Diencephalon (tissue), 2 donors: Measurements from ENCODE around the gene C10orf90.

DNA sequence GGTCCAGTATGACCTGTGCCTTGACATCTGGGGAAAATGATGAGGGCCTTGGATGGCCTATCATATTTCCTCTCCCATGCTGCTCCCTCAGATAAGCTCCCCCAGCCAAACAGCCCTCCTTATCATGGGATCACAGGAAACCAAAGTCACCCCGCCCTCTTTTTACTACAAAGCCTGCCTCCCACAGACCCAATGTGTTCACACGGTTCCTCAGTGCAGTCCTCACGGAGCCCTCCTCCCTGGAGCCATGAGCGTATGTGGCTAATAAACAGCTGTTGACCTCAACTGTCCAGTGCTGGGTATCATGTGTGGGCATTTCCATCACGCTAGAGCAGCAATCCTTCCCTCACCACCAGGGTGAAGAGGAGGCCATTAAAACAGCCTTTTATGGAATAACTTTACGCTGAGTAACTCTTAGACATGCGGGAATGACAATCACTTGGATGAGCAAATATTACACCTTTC lies 31.9 kb downstream of the C10orf90 start:
- RAMPAGE, long total RNA: no peak

DNA sequence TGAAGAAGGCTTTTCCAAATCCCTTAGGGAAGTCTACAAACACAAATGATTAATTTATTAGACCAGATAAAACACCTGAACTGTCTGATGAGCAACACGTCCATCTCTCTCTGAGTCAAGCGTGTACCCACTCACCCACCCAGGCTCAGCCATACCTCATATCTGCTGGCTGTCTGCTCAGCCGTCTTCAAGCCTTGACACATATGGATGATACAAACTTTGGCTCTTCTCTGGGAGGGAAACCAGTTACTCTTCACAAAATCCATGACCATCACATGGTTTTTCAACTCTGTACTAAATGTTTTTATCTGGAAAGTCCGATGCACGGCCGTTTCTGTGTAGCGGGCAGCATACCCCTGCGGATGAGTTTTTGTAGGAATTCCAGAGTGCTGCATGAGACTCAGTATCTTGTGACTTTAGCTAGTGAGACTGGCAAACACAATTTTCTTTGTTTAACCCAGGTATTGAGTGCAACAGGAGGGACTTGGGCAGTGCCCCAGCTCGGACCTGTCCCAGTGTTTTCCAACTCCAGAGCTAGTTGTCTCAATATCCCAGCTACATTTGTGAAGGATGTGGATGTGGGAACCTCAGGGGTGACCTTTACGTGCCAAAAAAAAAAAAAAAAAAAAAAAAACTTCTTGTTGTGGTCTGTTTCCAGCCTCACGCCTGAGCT lies at the start of gene C10orf90:
Gene C10orf90, minus strand, starts transcription at position 608 of the 673 bp plus-strand sequence.
- RAMPAGE, long total RNA: no peak

- RAMPAGE, long total RNA: no peak
Observed at GRCh38 chr10:126921842-126922500, 16.7 kb downstream of the DOCK1 start.

GRCh38 chr10:127012167-127012366 lies 106.8 kb downstream of the DOCK1 start:
- RAMPAGE, long total RNA: no peak

GRCh38 chr10:127323707-127324024 lies 127.3 kb upstream of the INSYN2A start:
- RAMPAGE, long total RNA: no peak

- RAMPAGE, long total RNA: no peak
Observed at GRCh38 chr10:127738352-127739045, 1.5 kb downstream of the FOXI2 start.

- RAMPAGE, long total RNA: no peak
Observed at GRCh38 chr10:127834092-127834610, 58.6 kb downstream of the CLRN3 start.

DNA sequence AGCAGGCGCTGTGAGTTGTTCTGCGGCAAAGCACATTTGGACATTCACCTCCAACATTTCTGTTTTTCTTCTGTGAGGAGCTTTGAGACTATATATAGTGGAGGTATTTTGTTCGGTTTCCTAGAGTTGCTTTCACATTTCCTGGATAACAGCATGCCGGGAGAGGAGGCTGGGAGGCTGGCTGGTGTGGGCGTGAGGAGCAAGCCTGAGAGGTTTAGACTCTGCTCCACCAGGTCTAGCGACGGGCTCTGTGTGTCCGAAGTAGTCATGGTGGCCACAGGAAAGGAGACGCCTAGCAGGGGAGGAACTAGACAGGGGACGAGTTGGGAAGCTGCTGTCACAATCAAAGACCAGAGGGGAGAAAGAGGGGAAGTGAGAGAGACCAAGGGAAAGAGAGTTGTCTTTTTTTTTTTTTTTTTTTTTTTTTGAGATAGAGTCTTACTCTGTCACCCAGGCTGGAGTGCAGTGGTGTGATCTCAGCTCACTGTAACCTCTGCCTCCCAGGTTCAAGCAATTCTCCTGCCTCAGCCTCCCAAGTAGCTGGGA lies 19.6 kb downstream of the PTPRE start:
- RAMPAGE, long total RNA: no peak

DNA sequence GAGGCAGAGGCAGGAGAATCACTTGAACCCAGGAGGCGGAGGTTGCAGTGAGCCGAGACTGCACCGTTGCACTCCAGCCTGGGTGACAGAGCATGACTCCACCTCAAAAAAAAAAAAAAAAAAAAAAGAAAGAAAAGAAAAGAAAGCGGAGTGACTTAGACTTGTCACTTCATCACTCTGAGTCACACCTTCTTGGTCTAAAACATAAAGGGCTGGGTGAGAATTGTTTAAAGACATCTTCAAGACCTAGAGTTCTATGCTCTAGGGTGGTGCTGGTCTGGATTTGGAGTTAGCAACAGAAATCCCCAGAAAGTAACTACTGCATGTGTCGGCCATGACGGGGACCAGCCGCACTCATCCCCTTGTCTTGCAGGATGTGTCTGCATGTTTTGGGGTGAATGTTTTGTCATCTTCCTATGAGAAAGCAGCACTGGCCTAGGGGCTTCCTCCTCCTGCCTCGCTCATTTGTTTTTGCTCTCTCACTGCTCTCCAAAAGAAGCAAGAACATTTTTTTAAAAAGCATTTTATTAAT lies 83.5 kb downstream of the PTPRE start:
- RAMPAGE, long total RNA: no peak

GRCh38 chr10:128048739-128049325 lies 77.4 kb downstream of the MKI67 start:
- RAMPAGE, long total RNA: no peak

- RAMPAGE, long total RNA: no peak
Observed at GRCh38 chr10:128054015-128054257, 72.3 kb downstream of the MKI67 start.

GRCh38 chr10:128098867-128099329 lies 27.3 kb downstream of the MKI67 start:
- RAMPAGE, long total RNA: no peak

DNA sequence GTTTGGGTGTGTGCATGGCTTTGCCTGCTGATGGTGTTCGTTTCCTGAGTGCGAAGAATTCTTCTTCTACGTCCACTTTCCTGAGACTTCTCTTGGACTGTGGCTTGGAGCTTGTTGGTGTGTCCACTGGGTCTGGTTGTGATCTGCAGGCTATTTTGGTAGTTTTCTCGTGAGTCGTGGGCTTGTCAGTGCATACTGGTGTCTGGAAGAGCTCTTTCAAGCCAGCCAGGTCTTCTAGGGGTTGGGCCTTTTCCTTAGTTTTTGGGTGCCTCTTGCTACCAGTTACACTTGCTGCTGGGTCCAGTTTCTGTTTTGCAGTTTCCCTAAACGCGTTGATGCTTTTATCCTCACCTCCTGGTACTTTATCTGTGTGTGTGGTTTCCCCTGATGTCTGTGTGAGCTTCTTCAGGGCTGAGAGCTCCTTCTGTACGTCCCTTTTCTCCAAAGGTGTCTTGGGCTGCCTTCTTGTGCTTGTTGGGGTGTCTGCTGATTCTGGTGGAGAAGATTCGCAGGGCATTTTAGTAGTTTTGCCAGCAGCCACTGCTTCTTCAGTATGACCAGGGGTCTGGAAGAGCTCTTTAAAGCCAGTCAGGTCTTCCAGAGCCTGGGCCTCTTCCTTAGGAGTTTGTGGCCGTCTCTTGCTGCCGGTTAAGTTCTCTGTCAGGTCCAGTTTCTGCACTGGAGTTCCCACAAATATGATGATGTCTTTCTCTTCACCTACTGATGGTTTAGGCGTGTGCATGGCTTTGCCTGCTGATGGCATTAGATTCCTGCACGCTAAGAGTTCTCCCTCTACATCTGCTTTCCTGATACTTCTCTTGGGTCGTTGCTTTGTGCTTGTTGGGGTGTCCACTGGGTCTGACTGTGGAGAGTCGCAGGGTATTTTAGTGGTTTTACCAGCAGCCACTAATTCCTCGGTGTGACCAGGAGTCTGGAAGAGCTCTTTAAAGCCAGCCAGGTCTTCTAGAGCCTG lies 18.7 kb downstream of the MKI67 start:
- RAMPAGE, long total RNA: no peak

- RAMPAGE, long total RNA: no peak
Observed at GRCh38 chr10:128108186-128108804, 17.9 kb downstream of the MKI67 start.

DNA sequence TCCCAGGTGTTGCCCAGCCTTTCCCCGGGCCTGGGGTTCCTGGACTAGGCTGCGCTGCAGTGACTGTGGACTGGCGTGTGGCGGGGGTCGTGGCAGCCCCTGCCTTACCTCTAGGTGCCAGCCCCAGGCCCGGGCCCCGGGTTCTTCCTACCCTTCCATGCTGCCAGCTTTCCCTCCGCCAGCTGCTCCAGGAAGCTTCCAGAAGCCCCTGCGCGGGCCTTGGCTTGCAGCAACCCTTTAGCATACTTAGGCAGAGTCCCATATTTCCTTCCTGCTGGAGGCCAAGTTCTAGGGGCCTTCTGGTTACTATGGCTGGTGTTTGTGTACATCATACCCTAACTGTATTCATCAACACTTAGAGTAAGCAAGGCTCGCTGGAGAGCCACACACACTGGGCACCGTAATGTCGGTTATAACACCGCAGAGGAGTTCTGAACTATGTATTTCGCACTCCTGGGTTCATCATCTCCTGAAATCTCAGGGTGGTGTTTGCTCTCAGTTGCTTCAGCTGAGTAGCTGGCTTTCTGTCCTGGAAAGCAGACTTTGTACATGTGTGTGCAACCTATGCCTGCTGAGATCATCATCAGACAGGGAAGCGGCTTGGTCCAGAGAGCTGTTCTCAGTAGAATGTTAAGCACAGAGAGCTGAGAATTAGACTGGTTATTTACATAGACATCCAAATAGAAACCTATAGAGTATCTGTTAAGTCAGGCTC lies 574 bp downstream of the MGMT start:
- RAMPAGE, long total RNA: no peak

GRCh38 chr10:129949569-129949805 lies 14.6 kb downstream of the EBF3 start:
- RAMPAGE, long total RNA: no peak

GRCh38 chr10:129950774-129951592 lies 13.1 kb downstream of the EBF3 start:
- RAMPAGE, long total RNA: no peak

DNA sequence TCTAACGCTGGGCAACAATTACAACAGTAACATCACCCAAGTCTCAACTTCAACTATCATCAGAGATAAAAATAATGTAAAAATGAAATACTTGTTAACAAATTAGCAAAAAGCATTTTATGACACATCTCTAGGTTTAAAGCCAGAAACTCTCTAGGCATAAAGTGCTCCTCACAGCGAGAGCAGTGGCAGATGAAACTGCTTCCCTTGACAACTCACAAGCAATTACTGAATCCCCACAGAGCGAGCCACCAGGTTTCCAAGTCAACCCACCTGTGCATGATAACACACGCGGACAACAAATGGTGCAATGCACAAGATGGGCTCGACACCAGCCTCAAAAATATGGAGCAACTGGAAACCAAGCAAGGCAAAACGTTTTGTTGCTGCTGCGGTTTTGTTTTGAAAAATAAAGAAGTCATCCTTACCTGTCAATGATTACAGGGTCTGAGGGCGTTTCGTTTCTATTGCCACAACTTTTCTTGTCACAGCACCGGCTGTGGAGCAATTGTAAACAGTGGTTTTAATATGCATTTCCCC lies 7.2 kb downstream of the EBF3 start:
- RAMPAGE, long total RNA: no peak

GRCh38 chr10:129959840-129960577 lies 4.1 kb downstream of the EBF3 start:
- RAMPAGE, long total RNA: no peak

DNA sequence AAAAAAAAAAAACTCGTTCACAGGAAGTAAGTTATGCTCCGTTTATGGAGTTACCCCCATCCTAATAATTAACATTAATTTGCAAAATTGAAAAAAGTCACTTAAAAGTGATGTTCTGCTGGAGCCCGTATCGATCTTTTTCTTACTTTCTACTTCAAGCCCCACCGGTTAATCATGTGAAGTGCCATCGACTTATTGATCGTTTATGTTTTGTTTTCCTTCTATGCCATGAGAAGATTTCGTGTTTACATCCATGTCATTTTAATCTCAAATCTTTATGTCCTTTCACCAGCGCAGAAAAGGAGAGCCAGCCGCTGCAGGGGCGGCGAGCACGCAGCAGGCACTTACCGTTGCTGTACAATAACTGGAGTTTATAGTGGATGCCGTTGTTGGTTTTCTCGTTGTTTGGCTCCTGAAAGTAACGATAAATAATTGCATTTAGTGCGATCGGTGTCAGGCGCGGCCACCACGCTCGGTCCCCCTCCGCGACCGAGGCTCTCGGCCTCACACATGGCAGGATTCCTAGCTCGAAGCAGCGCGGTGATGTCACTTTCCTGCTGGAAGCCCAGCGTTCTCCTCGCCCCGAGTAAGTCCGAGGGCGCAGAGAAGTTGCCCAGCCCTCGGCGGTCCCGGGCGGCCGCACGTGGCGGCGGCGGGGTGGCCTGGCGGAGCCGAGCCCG lies 1.3 kb downstream of the EBF3 start:
- RAMPAGE, long total RNA: no peak